GM12891 (cell line): ENCODE data around the genes MOSMO and SDR42E2.

- RRBS: no CpG with 5 or more reads among the region's 4 CpGs
These were observed 24.3 kb upstream of the CRYM start for GRCh38 chr16:21302258-21302856.

DNA sequence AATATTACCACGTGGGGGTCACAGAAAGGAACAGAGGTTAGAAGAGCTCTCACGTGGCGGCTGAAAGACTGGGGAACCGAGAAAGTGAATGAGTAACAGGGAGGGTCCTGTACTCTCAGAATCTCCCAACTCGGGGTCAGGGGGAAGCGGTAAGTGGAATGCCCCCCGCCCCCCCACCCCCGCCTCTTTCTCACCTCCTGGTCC, 98.2 kb upstream of the METTL9 start:
- RRBS: no CpG with 5 or more reads among the region's 8 CpGs

- RRBS: no CpG with 5 or more reads among the region's 16 CpGs
These were observed 90.3 kb upstream of the METTL9 start for GRCh38 chr16:21508949-21509521.

- RRBS: no CpG with 5 or more reads among the region's 12 CpGs
These were observed 22.8 kb downstream of the IGSF6 start for GRCh38 chr16:21629514-21630023.

DNA sequence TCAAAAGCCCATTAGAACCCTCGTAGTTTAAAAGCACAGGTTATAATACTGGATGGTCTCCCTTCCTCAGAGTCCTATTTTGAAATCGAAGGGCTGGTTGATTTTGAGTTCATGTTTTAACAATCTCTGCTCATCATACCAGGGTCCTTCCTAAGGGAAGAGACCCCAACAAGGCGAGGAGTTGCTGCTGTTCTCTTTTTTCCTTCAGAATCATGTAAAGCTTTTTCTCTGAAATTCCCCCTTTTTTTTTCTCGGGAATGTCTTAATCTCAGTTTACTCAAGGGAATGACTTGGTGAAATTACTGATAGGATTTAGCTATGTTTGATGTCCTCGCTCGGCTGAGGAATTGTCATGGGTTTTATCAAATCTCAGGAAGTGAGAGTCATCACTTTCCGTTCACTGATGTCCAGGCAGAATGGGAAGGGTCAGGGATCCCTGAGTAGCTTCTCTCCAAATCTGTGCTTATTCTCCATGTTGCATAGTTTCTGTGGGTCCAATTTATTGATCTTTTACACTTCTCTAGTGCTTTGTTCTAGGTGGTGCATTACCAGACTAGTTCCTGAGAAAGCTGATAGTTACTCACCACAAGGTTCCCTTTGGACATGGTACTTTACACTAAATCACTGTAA, 6.4 kb downstream of the IGSF6 start:
- RRBS: no CpG with 5 or more reads among the region's 7 CpGs

- RRBS: under 1% methylated on average over 48 of the region's 126 CpGs
These were observed at the start of gene MOSMO for GRCh38 chr16:22007376-22008611. Gene MOSMO, plus strand, starts transcription at chr16:22008111.

DNA sequence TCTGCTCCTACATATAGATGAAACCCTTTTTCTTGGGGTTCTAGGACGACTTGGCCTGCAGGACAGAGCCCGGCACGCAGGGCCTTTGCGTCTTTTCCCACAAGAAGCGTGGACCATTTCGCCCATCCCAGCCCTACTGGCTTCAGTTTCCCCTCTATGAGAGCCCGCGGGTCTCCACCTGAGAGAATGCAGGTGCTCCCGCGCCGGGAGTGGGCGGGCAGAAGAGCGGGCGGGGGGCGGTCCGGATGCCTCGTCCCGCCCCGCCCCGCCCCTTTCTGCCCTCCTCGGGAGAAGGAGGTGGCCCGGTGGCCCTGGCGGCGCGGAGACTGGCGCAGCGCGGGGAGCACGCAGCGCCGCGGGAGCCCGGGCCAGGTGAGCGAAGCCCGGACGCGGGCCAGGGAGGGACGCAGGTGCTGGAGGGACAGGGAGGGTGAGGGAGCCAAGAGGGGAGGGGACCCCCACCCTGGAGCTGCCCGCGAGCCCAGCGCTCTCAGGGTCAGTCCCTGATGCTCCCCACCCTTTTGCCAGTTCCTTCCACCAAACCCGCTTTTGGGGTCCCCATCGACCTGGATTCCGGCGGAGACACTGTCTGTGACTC, at the start of gene SDR42E2:
SDR42E2 (plus strand) TSS at position 314 of the 598 bp plus-strand sequence.
- RRBS: 5% methylated on average over 17 of the region's 45 CpGs

DNA sequence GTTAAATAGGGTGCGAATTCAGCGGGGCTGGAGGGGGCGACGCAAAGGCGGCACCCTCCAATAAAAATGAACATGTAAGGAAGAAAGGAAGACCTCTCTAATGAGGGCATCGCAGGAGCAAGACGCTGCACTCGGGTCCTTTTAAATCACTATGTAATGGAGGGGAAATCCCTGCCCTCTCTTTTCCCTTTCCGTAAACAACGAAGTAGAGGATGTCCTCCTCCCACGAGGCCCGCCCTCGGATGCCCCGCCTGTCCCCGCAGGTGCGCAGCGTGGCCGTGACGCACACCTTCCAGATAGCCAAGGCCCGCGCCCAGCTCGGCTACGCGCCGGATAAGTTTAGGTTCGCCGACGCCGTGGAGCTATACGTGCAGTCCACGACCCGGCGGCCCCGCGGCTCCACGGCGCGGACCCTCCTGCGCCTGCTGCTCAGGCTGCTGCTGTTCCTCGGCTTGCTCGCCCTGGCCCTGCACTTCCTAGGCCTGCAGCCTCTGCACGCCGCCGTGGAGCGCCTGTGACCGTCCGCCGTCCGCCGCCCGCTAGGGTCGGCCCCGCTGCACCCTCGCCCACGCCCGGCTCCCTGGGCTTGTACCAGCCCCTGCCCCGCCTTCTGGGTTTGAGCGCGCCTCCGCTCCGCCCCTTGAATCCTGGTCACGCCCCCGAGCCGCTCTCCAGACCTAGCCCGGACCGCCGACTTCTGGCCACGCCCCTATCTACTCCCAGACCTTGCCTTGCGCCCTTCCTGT, 16.0 kb upstream of the EEF2K start:
- RRBS: no CpG with 5 or more reads among the region's 69 CpGs

DNA sequence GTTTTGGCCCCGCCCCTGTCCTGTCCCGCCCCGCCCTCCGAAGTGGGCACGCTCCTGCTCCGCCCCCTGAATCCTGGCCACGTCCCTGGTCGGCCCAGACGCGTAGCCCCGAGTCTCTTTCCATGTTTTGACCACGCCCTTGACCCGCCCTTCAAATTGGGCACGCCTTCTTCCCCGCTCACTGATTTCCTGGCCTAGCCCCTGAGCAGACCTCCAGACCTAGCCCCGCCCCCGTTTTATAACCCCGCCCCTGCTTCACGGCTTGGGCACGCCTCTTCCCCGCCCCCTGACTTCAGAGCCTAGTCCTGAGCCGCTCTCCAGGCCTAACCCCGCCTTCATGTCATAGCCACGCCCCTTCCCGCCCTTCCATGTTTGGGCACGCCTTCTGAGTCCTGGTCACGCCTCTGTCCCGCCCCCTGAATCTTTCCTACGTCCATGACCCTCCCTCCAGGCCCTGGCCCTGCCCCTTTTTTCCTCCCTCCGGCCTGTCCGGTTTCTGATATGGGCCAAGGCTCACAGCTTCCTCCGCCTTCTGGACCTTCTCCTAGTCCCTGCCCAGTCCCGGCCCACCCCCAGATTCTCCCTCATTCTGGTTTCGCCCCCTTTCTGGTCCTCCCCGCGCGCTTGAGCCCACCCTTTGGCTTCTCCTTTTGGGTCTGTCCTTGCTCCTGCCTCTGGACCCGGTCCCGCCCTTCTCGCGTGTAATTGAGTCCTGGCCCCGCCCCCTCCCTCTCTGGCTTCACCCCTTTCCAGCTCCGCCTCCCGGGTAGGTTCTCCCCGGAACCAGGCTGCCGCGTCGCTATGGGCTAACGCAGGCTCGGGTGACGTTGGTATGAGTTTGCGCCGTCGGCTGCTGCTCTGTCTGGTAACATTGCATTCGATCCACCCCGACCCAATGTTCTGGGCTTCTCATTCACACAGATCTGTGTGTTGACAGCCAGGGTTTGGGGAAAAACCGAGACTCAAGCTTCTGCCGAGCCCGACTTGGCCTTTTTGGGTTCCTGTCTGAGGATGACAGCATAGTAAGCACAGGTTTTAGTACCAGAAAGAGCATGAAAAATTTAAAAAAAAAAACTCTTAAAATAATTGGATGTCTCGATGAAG, 15.1 kb upstream of the EEF2K start:
- RRBS: 3% methylated on average over 8 of the region's 60 CpGs

- RRBS: no CpG with 5 or more reads among the region's 7 CpGs
These were observed 11.4 kb upstream of the EEF2K start for GRCh38 chr16:22194688-22195111.

GRCh38 chr16:22195979-22196649, 10.0 kb upstream of the EEF2K start:
- RRBS: no CpG with 5 or more reads among the region's 24 CpGs

DNA sequence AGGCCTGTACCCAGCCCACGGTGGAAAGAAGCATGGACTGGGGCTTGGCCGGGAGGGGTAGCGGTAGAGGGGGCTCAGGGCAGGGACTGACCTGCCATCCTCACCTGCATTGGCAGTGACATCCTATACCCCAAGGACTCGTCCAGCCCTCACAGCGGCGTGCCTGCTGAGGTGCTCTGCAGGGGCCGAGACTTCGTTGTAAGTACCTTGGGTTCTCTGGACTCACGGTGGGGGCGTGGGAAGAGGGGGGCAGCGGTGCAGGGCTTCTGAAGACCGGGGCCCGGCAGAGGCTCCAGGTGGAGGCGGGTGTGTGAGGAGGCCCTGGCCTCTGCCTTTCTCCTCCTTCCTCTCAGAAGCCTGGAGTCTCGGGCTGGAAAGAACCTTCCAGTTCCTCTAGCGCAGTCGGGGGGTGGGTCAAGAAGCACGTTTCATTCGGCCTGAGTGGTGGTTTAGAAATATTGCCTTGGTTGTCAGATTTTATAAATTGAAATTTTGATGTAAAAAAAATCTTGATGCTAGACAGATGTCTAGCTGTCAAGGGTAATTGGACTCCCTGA, 25.6 kb downstream of the POLR3E start:
- RRBS: no CpG with 5 or more reads among the region's 19 CpGs

- RRBS: no CpG with 5 or more reads among the region's 14 CpGs
These were observed 26.5 kb downstream of the POLR3E start for GRCh38 chr16:22323604-22324268.

DNA sequence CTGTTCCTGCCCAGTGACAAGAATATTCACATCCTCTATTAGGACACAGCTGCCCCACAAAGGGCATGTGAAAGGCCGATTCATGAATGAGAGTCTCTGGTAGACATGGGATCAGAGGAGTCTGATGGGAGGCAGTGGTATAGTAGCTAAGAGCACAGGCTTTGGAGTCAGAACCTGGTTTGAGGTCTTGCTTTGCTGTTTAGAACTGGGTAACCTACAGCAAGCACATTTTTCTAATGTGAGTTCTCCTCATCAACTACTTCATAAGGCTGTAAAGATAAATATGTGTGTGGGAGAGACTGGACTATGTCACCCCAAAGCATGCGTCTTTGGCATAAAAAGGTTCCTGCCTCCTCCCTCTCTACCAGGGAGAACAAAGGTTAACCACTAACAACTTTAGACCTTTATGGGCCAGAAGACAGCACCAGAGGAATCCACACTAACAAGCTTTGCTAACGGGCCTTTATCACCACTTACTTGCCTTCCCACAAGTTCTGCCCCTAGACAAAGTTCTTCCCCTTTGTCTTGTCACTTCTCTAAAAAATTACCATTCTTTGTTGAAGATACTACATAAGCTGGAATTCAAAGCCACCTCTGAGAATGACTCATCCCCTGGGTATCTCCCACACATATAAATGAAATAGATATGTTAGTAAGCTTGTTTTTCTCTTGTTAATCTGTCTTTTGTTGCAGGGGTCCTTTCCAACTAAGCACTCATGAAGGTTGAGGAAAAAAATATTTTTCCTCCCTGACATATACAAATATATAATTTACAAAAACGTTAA, 21.0 kb downstream of the CDR2 start:
- RRBS: no CpG with 5 or more reads among the region's 4 CpGs

GRCh38 chr16:22419675-22420508, 45.5 kb upstream of the CDR2 start:
- RRBS: 98% methylated on average over 1 of the region's 24 CpGs

- RRBS: no CpG with 5 or more reads among the region's 5 CpGs
These were observed 128.4 kb upstream of the HS3ST2 start for GRCh38 chr16:22685388-22686080.

- RRBS: no CpG with 5 or more reads among the region's 6 CpGs
These were observed 31.6 kb upstream of the HS3ST2 start for GRCh38 chr16:22782230-22782962.

DNA sequence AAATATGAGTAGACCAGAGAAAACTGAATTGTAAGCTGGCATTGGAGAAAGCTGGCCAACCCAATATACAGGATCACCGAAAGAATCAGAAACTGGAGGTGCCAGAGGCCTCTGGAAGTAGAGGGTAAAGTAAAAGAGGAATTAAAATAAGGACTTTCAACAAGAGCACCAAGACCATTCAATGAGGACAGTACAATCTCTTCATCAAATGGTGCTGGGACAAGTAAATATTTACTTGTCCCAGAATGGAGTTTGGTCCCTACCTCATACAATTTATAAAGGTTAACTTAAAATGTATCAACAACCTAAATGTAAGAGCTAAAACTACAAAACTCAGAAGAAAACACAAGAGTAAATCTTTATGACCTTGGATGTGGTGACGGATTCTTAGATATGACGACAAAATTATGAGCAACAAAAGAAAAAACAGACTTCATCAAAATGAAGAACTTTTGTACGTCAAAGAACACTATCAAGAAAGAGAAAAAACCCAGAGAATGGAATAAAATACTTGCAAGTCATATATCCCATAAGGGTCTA, 56.4 kb downstream of the USP31 start:
- RRBS: no CpG with 5 or more reads among the region's 4 CpGs

- RRBS: no CpG with 5 or more reads among the region's 2 CpGs
These were observed 34.8 kb upstream of the SCNN1B start for GRCh38 chr16:23267419-23267618.